Left colon (tissue), 1 donor: ENCODE measurements around a stretch of chr18.

GRCh38 chr18:9810889-9811441 lies 74.8 kb upstream of the TXNDC2 start:
- PRO-cap: no peak

GRCh38 chr18:9835038-9836354 lies 50.3 kb upstream of the TXNDC2 start:
- PRO-cap: no peak

GRCh38 chr18:9912541-9913214 lies 1.1 kb upstream of the VAPA start:
- PRO-cap: no peak

DNA sequence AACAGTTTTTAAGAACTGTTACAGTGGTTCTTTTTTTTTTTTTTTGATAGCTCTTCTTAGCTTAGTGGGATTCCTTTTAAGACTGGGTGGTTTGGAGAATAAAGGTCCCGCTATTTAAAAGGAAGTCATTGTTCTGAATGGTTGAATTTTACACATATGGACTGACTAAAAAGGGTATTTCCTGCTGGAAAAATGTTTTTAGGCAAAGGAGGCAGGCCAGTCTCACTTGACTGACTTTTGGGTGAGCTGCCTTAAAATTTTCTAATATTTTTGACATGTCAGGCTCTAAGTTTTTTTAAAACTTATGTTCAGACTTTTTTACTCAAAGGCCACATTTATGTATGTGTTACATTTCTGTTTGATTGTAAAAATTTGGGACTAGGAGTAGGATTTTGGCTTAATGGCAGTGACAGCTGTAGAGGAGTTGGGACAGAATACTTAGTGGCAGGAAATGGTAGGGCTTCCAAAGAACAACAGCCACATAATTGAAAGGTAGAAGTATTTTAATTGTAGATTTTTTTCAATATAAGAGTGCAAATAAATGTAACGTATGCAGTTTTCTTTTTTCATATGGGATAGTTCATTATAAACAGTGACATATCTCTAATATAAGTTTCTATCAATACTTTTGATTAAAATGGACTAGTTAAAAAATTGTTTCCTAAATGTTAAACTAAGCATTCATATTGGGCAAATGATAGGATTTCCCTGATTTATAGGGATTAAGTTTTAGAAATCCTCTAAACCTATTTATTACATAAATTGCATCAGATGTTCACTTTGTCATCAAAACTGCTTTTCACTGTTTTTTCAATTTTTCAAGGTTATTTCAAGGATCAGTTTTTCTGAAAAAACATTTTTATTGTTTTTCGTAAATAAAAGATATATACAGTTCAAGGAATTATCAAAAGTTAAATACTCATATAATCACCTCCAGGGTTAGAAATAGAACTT lies 13.9 kb downstream of the VAPA start:
- PRO-cap: no peak

GRCh38 chr18:9958282-9959249 lies 44.8 kb downstream of the VAPA start:
- PRO-cap: no peak

GRCh38 chr18:10023984-10024391 lies 110.2 kb downstream of the VAPA start:
- PRO-cap: no peak

DNA sequence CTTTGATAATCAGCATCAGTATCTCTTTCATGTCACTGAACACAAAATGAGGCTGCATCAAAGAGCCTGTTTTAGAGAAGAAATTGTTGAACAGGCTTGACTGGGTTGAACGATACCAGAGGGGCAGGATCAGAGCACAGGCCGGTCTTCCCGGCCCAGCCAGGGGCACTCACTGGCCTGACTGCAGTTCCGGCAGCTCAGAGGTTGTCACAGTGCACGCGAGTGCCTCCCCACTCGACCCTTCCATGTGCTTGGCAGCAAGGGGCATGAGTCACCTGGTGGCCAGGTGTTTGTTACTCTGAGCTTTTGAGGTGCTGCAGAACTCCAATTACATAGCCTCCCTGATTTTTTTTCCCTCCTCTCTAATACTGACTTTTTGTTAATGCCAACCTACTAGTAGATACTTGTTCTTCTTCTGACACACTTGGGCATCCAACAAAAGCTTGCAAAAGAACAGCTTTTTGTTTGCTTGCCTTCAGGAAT lies 121.6 kb downstream of the VAPA start:
- PRO-cap: no peak

DNA sequence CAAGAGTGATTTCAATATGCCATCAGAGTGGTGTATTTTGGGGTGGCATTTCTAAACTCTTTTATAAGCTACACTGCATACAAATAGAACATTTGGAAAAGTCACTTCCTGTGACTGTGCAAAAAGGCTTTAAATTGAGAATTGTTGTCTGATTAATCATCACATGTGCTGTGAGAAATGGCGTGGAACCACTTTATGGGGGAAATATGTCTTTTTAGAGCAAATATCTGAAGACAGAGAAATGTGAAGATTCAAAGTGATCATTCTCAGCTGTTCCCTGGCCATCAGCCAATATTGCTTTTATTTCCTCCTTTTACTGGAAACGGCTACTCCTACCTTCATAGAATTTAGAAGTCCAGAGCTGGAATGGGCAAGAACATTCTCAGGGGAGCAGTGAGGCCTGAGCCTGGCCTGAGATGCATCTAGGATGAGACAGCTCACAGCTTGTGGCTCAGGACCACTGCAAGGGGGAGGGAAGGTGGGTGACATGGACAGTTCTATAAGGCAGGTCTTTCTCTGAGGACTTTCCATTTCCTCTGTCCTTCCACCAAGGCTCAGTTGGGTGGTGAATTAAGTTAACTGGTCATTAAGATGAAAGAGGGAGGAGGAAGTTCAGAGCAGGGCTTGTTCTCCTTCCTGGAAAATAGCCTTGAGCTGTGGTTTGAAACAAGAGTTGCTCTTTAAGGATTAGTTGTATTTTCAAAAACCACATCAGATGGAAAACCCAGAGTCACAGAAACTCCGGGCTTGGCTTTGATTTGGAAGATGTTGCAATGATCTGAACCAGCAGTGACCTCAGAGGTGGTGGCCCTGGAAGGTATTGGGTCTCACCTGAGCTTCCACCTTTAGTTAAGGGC lies 144.2 kb downstream of the VAPA start:
- PRO-cap: no peak

DNA sequence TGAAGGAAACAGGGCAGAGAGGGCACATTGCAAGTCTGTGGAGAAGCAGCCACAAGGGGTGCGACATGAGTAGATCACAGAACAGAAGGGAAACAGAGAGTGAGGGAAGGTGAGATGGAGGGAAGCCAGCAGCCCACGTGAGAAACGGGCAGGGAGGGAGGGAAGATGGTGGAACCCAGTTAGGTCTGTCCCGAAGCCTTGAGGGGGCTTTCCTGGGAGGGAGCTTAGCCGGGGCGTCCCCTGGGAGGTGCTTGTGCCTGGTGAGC lies 34.3 kb downstream of the NAPG start:
- PRO-cap: no peak

GRCh38 chr18:11119495-11119961 lies 29.8 kb downstream of the PIEZO2 start:
- PRO-cap: no peak

DNA sequence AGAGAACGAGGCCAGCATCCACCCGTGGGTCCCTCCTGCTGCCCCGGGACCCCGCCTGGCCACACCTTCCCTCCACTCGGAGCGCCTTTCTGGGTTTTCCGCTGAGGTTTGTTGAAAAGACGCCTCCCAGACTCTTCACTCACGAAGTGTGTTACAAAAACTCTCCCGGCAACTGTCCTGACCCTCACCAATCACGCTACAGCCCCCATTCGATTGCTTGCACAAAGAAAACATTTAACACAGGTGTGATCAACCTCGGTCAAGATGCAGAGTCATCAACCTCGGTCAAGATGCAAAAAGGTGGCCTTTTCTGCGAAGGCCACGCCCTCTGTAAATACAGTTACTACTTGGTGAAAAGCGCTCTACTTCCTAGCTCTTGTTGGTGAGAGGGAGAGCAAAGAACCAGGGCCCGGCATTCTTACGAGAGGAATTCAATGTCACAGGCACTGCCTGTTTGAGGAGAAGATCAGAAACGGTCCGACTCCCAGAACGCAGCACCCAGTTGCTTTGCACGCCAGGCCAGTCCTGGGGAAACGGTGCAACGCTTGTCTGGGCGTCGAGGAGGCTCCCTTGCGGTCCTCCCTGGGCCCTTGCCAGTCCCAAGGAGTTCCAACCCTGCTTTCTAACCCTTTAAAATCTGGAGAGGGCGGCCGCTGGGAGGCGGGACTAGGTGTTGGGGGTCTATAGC lies 2.0 kb downstream of the PIEZO2 start:
- PRO-cap: no peak

DNA sequence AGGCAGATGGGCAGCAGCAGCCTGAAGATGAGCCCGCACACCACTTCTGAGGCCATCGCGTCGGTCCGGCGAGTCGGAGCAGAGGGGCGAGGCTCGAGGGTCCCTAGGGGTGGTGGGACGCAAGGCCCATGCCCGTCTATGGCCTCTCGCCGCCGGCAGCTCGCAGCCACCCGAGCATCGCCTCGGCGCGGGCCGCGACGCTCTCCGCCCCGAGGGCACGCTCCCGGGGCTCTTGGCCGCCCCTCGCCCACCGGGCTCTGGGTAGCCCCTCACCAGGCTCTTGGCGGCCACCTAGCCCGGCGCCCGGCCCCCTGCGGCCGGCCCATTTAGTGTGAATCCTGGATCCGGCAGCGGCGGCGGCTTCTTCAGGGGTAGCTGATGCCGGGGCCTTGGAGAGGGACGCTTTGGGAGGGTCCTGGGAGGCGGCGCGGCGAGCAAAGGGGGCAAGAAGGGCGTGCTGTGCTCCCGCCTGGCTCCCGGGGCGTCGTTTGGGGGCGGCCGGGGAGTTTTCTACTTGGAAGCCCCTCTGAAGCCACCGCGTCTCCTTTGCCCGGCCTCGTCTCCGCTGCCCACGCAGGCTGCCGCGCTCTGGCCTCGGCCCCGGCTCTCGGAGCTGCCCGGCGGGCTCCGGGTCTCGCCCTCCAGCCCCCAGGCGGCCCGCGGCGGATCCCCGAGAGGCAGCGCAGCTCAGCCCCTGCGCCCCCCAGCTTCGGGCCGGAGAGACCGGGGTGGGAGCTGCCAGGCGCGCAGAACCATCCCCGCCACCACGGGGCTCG lies 648 bp downstream of the PIEZO2 start:
- PRO-cap: no peak

- PRO-cap: no peak
These were observed 110.0 kb upstream of the PIEZO2 start for GRCh38 chr18:11259372-11259830.

GRCh38 chr18:11751278-11751721 lies 62.2 kb downstream of the GNAL start:
- PRO-cap: no peak

DNA sequence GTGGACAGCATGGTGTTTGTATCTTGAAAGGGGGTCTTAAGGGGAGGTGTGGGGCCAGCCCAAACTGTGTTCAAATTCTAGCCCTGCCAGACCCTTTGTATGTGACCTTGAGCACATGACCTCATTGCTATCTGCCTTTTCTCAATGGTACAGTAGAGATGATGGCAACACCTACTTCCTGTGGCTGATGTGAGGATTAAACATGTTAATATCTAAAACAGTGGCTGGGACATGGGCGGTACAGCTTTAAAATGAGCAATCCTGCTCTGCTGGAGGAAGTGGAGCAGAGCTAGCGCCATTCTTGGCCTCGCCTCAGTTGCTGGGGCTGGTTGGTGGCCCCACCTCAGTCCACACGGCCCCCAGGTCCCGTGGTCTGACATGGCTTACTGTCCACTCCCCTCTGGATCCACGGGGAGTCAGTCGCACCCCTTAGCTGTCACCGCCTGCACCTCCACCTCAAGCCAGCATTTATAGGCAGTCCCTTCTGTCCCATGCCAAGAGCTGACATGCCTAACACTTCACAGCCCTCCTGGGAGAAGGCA lies 71.8 kb downstream of the GNAL start:
- PRO-cap: no peak

DNA sequence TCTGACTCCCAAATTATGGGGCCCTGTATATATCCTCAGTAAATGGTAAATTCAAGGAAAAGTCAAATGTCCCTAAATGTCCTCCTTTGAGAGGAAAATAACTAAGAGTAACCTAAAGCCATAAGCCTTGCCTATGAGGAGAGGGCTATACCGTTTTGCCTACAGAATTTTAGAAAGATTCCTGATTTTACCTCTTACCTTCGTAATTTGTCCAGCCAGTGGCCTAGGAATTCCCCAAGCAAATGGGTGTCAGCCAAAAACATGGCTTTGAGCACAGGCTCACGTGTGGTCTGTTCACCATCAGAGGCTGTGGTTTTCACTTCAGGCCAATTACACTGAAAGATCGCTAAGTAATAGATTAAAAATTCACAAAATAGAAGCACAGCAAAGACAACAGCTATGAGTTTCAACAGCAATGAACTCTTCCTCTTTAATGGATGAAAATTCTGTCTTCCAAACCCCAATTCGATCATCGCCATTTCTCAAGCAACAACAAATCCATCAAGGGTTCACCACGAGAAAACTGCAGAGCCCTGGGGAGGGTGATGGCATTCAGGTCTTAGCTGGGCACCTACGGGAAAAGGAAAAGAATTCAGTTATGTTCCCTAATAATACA lies 11.2 kb downstream of the MPPE1 start:
- PRO-cap: no peak

DNA sequence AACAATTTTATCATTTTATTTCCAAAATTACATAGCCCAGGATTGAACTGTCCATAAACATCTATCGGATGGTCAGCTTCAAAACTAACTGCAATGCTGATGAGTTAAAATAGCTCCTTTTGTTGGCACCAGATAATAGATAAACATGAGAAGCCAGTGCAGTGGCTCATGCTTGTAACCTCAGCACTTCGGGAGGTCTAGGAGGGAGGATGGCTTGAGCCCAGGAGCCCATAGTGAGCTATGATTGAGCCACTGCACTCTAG lies 34.6 kb upstream of the IMPA2 start:
- PRO-cap: no peak

DNA sequence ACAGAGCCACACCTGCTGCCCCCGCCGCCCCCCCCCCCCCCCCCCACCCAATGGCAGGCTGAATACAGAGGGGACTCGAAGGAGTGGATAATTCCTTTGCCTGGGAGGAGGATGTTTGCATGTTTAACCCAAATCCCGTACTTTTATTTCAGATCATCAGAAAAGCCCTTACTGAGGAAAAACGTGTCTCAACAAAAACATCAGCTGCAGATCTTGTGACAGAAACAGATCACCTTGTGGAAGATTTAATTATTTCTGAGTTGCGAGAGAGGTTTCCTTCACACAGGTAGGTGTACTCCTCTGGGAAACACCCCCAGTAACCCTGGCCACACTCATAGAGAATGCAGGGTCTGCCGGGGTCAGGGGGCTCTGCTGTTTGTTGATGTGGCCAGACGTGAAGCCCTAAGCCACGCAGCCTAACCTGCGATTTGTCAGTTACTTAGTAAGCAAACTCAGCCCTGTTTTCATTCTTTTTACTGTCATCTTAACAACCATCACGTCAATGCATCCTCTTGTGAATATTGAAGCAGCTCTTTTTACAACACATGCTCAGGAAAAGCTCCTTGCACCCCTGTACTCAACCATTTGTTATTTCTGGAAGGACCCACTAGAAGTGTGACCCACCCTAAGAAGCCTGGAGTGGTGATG lies 17.7 kb downstream of the IMPA2 start:
- PRO-cap: no peak

GRCh38 chr18:12012598-12013121 lies 31.4 kb downstream of the IMPA2 start:
- PRO-cap: no peak

DNA sequence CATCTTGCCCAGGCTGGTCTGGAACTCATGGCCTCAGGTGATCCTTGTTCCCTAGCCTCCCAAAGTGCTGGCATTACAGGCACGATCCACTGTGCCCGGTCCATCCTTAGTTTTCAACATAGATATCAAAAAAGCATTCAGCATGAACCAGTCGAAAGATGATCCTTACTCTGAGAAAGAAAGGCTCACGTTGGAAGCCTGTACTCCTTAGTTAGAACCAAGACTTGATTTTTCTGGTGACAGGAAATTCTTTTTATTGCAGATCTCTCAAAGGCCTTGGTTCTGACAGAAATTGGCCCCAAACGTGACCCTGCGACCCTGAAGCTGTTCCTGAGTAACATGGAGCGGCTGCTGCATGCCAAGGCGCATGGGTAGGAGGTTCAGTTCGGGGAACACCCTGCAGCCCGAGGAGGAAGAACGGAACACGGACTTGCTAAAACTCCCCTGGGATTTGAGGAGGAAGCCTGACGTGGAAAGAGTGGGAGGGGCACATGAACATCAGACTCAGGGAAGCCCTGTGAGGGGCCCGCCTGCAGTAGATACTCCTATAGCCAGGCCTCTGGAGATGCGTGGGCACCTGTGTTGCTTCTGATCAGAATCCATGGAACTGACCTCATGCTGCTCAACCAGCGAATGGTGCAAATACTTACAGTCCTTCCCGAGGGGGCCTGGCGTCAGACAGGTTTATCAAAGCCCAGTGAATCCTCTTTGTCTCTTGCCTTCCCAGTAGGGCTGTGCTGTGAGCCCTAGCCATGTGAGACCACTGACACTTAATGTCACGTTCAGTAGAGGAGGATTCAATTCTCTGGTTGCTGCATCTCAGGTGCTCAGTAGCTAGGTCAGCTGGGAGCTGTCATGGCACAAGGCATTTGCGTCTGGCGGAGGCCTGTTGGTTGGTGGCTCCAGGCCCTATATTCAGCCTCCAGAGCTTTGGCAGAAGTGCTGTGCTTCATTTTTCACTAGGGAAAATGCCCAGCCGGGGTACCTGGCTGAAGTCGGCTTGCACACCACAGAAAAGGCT lies 46.8 kb downstream of the IMPA2 start:
- PRO-cap: no peak